ENCODE measurements around the gene HGFAC.

GRCh38 chr4:2570828-2571322 lies 34.4 kb downstream of the FAM193A start:
- RRBS: no CpG with 5 or more reads among the region's 8 CpGs

DNA sequence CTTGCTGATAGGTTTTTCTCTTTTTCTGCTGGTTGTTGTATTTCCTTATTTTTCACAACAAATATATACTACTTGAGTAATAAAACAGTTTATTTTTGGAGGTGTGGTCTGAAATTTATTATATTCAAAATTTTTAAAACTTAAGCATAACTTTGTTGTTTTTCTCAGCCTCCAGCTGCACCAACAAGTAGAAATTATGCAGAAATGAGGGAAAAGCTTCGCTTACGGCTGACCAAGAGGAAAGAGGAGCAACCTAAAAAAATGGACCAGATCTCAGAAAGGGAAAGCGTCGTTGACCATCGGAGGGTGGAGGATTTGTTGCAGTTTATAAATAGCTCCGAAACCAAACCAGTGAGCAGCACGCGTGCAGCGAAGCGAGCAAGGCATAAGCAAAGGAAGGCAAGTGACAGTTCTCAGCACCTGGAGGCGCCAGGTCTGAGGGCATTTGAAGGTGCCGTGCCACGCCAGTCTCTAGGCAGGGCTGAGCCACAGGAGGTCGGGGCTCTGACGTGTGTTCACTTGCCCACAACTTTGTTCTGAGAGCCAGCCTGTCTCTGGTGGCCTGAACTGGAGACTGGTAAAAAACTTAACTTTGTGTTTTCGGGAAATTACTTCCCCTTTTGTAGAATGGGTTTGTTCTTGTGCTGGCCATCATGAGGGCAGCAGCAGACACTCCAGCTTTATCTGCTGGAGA lies 59.8 kb downstream of the TNIP2 start:
- RRBS: no CpG with 5 or more reads among the region's 16 CpGs

DNA sequence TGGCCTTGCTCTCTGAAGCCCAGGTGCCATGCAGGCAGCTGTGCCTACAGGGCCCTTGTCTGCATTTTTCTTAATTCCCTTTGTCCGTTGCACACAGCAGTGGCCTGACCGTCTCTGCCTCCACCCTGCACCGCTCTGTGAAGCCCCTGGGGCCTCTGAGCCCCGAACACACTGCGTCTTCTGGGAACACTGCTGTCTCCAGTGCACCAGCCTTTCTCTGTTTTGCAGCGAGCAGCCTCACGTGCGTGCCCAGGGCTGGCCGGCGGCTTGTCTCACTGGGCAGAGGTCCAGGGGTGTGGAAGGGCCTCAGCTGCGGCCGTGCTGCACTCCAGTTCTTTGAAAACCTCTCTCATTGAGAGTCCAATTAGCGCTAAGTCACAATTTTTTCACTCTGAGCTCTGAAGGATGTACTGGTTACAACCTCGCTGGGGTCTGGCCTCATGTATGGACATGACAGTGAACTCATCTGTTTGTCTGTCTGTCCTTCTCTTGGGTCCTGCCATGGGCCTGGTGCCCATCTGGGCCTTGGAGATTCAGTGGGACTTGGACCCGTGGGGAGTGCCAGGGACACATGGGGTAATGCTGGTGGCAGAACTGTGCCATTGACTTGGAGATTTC lies 14.1 kb downstream of the SH3BP2 start:
- RRBS: no CpG with 5 or more reads among the region's 15 CpGs

DNA sequence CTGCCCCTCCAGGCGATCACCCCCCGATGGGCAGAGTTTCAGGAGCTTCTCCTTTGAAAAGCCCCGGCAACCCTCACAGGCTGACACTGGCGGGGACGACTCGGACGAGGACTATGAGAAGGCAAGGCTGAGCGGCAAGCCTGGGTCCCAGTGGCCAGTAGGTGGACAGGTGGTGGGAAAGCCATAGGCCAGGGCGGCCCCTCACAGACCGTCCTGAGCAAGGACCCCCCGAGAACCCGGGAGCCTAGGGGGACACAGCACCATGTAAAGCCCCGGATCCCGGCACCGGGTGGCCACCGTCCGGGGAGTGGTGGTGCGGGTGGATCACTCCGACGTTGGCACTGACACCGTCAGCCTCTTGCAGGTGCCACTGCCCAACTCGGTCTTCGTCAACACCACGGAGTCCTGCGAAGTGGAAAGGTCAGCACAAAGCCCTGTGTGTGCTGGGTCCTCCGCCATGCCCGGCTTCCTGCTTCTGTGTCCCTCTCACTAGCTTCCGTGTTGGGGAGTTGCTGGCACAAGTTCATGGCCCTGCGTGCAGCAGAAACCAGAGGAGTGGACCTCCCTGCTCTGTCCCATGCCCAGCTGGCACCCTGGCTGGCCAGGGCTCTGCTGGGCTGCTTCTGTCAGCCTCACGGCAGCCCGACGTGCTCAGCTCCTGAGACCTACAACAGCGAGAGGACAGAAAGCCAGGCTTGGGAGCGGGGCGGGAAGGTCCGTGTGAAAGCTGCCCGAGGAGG lies 11.9 kb upstream of the ADD1 start:
- RRBS: 80% methylated on average over 1 of the region's 37 CpGs

DNA sequence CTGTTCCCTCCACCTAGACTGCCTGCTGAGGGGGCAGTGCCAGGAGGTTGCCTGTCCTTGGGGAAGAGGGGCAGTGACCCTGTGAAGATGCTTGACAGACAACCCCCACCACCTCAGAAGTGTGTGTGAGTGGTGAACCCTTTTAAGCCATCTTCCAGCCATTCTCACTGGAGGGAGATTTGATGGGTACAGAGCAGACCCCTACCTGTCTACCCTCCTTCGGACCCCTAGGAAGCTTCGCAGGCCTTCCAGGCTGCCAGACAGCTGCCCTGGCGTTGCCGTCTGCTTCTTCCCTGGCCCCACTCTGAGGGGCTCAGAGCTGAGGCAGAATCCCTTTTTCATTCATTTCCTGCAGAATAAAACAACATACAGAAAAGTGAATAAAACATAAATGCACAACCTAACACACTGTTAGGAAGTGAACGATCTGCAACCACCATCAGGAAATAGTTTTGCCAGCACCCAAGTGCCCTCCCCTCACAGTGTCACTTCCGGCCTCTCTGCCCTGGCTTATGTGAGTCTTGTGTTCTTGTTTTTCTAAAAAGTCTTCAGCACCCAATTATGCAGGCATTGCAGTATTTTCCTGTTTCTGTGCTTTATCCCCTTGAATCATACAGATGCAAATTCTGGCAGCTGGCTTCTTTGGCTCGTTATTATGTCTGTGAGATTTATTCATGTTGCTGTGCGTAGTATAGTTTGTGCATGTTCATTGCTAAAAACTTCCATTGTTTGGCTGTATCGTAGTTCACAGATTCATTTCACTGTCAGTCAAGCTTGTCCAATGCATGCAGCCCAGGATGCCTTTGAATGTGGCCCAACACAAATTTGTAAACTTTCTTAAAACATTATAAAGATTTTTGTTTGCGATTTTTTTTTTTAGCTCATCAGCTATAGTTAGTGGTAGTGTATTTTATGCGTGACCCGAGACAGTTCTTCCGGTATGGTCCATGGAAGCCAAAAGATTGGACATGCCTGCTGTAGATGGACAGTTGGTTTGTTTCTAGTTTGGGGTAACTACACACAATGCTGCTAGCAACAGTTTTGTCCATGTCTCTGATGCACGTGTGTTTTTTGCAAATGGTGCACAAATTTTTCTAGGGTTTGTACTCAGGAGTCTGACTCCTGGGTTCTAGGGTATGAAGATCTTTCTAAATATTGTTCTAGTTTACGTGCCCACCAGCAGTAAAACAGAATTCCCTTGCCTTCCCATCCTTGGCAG lies 5.5 kb upstream of the ADD1 start:
- RRBS: no CpG with 5 or more reads among the region's 15 CpGs

- RRBS: 93% methylated on average over 3 of the region's 40 CpGs
These were observed 2.9 kb downstream of the MFSD10 start for GRCh38 chr4:2931532-2932398.

- RRBS: 24% methylated on average over 14 of the region's 71 CpGs
These were observed 33.0 kb upstream of the HTT start for GRCh38 chr4:3041047-3042248.

GRCh38 chr4:3082609-3083025 lies 8.1 kb downstream of the HTT start:
- RRBS: no CpG with 5 or more reads among the region's 5 CpGs

- RRBS: no CpG with 5 or more reads among the region's 1 CpG
These were observed 12.3 kb downstream of the HTT start for GRCh38 chr4:3086881-3087146.

DNA sequence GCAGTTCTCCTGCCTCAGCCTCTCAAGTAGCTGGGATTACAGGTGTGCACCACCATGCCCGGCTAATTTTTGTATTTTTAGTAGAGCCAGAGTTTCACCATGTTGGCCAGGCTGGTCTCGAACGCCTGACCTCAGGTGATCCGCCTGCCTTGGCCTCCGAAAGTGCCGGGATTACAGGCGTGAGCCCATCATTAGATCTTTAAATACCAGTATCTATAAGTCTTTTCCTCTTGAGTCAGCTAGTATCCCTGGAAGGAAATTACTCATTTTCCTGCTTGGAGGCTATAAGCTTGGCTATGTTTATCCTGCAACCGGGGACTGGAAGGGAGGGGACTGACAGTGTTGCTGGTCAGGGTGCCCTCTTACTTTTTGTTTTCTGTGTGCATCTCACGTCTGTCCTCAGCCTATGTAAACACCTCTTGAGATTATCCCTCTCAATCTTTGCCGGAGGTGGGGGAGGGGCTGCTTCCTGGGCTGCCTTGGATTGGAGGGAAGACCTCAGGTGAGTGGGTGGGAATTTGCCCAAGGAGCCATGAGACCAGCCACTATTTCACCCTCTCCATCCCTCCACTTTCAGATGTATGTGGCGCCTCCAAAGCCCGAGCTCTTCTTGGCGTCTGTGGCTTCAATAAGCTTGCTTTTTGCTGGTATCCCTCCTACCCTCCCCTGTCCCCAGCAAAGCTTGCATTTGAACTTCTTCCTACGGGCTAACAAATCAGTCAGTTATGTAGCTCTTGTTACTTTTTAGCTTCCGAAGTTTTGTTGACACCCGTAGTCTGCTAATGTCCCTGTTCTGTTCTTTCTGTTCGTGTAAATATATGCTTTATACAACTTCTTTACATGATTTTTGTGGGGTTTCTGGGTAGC lies 37.0 kb downstream of the HTT start:
- RRBS: no CpG with 5 or more reads among the region's 17 CpGs

DNA sequence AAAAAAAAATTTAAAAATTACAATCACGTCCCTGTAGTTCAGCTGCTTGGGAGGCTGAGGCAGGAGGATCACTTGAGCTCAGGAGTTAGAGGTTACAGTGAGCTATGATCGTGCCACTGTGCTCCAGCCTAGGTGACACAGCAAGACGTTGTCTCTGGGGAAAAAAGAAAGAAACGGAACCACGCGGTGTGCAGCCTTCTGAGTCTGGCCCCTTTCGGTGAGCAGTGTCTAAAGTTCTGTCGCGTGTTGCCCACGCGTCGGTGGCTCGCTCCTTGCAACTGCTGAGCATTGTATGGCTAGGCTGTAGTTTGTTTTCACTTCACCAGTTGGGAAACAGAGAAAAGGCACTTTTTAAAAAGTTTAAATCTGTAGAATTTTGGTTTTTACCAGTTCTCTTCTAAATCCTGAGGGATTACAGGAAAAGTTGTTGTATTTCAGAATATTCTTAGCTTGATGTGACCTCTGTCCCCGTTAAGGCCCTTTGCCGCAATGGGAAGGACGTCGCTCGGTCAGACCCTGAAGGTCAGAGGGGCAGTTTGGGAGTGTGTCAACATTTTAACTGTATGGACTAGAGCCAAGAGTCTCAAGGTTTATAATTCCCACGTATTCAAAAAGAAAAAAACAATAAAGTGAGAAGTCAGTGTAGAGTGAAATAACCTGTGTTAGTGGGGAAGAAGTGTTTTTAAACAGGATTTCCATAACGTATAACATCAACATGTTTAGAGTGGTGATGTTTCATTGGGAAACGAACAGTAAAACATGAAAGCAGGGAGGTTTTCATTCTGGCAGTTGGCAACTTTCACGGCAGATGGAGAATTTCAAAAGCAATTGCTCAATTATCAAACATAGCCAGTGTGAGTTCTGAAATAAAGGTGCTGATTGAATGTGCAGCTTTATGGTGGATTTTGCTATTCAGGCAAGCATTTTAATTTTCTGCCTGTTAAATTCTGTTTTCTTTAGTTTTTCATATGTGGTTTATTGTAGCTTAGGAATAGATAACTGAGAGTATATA lies 45.8 kb upstream of the MSANTD1 start:
- RRBS: no CpG with 5 or more reads among the region's 22 CpGs

- RRBS: no CpG with 5 or more reads among the region's 17 CpGs
These were observed 35.3 kb upstream of the MSANTD1 start for GRCh38 chr4:3213358-3214265.

DNA sequence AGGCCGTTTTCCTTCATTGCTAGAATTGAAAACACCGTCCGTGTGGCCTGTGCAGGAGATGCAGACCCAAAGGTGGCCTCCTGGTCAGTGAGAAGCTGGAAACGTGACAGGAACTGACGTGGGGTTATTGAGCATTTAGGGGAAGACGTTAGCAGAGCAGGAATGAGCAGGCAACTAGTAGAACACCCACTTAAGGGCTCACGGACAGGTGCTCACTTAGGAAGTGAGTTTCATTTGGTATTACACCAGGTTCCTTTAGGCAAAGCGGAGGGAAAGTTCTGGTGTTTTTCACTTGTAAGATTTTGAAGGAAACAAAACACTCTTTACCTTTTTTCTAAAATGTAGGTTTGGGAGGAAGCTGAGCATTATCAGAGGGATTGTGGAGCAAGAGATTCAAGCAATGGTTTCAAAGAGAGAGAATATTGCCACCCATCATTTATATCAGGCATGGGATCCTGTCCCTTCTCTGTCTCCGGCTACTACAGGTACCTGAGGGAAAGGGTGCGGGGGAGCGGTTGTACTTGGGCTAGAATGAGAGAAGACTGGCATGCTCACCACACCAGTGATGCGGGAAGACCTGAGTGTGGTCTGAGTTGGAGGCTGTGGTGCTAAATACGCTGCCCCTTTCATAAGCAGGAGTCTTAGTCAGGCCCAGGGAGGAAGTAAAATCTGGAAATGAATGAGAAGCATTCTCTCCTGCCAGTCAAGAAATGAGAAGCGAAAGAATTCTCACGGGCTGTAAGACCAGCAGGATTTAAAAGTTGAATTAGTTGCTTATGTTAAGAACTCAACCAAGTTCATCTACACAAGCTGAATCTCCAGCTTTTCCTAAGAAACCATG lies 25.1 kb upstream of the MSANTD1 start:
- RRBS: no CpG with 5 or more reads among the region's 15 CpGs

GRCh38 chr4:3291534-3291955 lies 1.3 kb upstream of the RGS12 start:
- RRBS: no CpG with 5 or more reads among the region's 17 CpGs

DNA sequence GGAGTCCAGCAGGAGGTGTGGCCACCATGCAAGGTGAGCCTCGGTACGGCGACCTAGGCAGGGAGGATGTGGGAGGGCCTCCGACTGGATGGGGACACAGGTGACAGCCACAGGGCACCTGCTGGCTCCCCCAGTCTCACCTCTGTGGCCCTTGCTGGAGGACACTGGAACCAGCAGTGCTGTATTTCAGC lies 10.3 kb downstream of the RGS12 start:
- RRBS: no CpG with 5 or more reads among the region's 4 CpGs

- RRBS: no CpG with 5 or more reads among the region's 9 CpGs
These were observed 12.8 kb downstream of the RGS12 start for GRCh38 chr4:3305480-3306134.

- RRBS: no CpG with 5 or more reads among the region's 10 CpGs
These were observed 18.9 kb downstream of the RGS12 start for GRCh38 chr4:3311598-3312236.

DNA sequence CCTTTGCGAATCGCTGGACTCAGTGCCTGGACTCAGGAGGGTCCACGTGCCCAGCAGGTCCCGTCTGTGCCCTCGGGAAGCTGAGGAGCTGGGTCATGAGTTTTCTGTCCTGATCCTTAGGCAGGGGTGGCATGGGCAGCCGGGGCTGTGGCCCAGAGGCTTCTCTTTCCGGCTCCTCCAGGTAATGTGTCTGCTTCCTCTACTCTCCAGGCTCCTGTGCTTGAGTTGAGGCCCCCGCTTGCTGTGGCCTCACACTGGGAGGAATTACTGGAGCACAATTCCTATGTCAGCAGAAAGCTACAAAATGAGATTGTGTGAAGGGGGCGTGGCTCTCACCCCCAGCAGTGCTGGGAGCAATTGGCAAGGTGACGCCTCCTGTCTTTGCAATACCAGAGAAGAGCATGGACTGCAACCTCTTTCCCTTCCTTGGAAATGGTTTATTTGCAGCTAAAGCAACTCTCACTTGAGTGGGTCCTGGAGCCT lies 33.1 kb upstream of the HGFAC start:
- RRBS: no CpG with 5 or more reads among the region's 10 CpGs

DNA sequence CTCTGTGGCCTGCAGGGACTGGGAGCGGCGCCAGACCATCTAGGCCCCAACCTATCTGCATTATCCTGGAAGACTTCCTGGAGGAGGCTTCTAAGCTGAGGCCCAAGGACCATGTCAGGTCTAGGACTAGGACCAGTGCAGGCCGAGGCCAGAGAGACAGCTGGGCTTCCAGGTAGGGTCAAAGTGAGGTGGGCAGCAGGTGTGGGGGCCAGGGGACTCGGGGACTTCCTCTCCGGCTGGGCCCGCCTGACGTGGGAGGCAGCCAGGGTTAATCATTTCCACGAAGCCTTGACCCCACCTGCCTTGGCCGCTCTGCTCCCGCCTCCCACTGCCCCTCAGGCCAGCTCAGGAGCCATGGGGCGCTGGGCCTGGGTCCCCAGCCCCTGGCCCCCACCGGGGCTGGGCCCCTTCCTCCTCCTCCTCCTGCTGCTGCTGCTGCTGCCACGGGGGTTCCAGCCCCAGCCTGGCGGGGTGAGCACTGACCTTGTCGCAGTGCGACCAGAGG lies at the start of gene HGFAC:
TSS of gene HGFAC (plus strand) at position 321 of the 505 bp plus-strand sequence.
- RRBS: no CpG with 5 or more reads among the region's 16 CpGs

GRCh38 chr4:3657591-3658274 lies 108.5 kb upstream of the ADRA2C start:
- RRBS: 30% methylated on average over 2 of the region's 24 CpGs

Measured in retinal pigment epithelial cell (primary cell).